Thoracic aorta endothelial cell (primary cell): ENCODE results near the genes HSFX4, PNMA6E and DUSP9.

- CAGE, long polyA plus RNA = no peak
These were observed 17.7 kb upstream of the IDS start for GRCh38 chrX:149522561-149523387.

GRCh38 chrX:149929195-149929658 is at the start of gene HSFX4:
Gene HSFX4, plus strand, starts transcription at chrX:149929573.
- CAGE, long polyA plus RNA = no peak

GRCh38 chrX:150202691-150203227 is 160.4 kb upstream of the MAMLD1 start:
- CAGE, long polyA plus RNA = no peak

GRCh38 chrX:150692297-150692533 is 981 bp upstream of the MTMR1 start:
- CAGE, long polyA plus RNA = no peak

GRCh38 chrX:150967696-150968211 is 15.4 kb upstream of the HMGB3 start:
- CAGE, long polyA plus RNA = no peak

DNA sequence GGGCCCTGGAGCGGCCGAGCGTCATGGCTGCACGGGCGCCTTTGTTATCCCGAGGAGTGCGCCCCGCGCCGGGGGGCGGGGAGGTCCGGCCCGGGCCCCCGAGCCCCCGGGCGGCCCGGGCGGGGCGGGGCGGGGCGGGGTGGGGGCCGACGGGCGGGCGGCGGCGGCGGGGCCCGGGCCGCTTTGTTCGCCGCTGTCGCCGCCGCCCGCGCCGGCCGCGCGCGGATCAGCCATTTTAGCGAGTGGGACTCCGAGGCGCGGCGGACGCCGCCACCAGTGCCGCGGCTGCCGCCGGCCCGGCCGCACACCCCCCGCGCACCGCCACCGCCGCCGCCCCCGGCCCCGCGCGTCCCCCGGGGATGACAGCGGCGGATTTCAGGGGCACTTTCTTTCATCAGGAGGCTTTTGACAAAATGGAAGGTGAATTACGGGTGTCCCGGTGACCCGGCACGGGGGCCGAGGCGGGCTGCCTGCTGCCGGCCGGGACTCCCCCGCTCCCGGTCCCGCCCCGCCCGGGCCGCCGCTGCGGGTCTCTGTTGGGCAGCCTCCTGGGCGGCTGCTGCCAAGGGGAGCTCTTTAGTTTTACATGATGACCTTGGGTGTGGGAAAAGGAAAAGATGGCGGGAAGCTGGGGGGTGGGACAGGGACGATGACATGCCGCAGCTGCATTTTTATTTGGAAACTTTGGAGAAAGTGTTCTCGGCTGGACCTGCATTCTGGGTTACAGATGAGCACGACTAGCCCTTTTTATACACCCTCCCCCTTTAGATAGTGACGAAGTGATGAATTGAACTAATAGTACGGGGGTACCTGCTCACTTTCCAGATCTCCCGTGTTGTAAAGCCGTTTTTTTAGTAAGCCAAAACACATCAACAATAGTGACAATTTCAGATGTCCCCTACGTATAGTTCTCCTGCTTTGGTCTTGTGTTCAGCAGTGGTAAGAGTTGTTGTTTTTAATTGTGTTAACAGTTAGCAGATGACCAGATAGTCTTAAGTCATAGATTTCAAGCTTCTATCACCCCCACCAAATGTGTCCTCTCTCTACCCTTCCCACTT is 1.4 kb downstream of the HMGB3 start:
- CAGE, long polyA plus RNA = no peak

DNA sequence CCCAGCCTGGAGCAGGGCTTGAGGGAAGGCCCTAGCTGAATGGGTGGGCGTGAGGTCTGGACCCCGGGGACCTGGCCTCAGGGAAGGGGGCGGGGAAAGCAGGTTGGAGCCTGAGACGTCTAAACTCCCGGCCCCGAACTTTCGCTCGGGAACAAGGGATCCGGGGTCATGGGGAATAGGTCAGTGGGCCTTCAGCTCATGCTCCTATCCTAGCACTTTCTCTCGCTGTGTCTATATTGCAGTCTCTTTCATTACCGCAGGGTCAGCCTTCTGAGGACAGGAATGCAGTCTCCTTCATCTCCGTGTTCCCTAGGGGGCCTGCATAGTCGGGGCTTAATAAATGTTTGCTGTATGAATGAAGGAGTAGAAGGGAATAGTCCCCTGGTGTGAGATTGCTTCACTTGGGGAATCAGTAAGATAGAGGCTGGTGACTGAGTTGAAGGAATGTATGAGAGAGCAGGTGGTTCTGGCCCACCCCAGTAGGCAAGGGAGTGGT is 443 bp downstream of the VMA21 start:
- CAGE, long polyA plus RNA = no peak

- CAGE, long polyA plus RNA = no peak
These were observed 25.1 kb upstream of the PASD1 start for GRCh38 chrX:151538453-151538652.

DNA sequence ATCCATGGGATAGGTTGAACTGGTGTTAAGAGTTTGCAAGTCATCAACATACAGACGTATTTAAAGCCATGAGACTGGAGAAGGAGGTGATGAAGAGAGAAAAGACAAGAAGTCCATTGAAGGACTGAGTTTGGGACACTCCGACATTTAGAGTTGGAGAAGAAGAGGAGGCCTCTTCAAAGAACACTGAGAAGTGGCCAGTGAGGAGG is 119 bp upstream of the CNGA2 start:
- CAGE, long polyA plus RNA = no peak

DNA sequence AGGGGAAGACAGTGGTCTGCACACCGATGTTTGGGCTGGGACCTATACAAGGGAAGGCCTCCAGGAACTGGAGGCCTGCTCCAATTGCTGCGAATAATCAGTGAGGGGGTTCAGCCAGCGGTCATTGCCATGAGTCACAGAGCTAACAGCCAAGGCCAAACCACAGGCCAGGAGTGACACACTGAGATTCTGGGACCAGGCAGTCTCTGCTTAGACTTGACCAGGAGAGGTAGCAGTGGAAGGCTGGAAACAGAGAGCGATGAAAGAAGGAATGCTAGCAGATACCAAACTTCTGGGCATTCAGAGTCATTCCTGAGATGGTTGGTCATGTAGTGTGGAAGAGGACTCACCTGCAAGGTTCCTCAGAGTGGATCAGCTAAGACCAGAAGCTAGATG is 54.6 kb downstream of the CNGA2 start:
- CAGE, long polyA plus RNA = no peak

GRCh38 chrX:151903235-151903701 is 9.4 kb upstream of the MAGEA4 start:
- CAGE, long polyA plus RNA = no peak

DNA sequence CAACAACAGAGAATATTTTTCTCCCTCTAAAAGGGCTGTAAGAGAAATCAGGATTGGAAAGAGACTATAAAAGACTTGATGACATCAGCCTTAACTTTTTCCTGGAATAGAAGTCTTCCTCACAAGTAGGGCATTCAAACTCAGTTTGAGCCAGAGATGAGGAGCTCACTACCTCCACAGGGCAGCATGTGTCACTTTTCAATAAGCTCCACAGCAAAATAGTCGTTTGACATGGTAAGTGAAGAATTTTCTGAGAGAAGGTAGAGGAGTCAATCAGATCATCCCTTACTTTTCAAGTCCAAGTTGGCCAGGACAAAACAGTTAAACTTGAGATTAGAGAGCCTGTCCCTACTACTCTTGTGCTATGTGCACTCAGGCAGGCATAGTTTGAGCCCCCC is 9.0 kb upstream of the GABRE start:
- CAGE, long polyA plus RNA = no peak

DNA sequence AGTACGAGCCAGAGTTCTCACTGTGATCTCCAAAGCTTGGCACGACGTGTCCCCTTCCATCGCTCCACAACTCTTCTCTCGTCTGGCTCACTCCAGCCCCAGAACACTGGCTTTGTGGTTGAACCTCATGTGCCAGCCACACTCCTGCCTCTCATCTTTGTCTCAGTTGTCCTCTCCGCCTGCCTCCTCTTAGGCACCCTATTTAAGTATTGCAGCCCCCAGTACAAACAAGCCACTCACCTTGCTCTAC is 1.1 kb downstream of the NSDHL start:
- CAGE, long polyA plus RNA = no peak

GRCh38 chrX:153336001-153336586 is 2.1 kb downstream of the ZNF275 start:
- CAGE, long polyA plus RNA = no peak

GRCh38 chrX:153401222-153401659 is at the start of gene PNMA6E:
Gene PNMA6E, minus strand, starts transcription at chrX:153401350.
- CAGE, long polyA plus RNA = no peak

DNA sequence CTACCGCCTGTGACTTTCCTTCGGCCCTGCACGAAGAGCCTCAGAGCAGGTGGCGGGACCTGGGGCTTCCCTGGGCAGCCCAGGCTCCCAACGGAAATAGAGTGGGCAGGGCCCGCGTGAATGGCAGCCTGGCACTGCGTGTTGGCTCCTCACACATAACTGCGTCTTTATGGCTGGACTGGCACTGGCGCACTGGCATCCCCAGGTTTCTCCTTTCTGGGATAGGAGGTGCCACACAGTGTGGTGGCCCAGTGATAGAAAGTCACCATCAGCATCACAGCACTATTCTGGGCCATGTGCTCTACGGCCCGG is 7.3 kb upstream of the ATP2B3 start:
- CAGE, long polyA plus RNA = no peak

DNA sequence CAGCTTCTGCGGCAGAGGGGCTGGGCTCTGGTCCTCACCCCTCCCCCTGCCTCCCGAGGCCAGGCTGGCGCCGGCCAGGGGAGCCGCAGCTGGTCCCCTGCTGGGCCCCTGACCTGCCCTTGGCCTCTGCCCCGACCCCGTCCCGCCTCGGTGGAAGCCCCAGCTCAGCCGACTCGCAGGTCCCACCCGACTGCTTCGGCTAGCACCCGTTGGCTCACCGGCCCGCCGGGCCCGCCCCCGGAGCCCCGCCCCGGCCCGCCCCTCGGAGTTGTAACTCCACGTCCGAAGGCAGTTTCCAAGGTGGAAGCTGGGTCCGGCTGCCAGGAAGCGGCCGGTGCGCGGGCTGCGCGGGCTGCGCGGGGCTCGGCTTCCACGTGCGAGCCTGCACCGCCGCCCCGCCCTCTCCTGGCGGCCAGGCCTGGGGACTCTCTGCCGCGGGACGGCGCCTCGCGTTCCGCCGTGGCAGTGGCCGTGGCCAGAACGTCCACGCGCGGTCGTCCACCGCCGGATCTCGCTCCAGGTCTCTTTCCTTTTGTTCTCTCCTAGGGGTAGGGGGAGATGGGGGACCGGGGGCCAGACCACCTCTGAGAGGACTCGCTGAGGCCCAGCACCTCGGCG is at the start of gene DUSP9:
DUSP9 (plus strand) TSS at position 298 of the 618 bp plus-strand sequence.
- CAGE, long polyA plus RNA = no peak

DNA sequence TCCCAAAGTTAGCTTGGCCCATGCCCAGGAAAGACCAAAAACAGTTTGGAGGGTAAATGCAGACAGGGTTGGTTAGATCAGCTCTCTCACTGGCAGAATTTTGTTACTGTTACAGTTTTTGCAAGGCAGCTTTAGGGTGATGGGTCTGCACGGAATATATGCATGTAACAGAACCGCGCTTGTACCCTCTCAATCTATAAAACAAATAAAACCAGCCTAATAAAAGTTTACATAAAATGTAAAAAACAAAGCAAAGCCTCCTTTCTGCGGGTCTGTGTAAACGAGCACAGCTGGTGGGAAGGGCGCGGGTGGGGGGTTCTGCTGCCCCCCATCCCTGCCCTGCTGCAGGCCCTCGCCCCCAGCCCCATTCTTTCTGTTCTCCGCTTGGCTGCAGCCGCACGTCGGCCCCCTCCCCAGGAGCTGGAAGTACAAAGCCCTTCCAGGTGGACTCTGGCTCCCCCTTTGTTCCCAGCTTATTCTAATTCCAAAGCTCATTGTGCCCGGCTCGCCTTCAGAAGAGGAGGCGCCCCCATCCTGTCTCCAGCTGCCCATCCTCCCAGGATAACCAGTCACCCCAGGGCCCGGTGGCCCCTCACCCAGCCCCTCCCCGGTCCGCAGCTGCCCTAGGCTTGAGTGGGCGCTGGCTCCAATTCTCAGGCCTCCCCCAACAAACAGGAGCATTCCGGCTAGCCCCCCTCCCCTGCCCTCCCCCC is 3.4 kb upstream of the SLC6A8 start:
- CAGE, long polyA plus RNA = no peak

GRCh38 chrX:153684835-153685713 is 2.7 kb upstream of the SLC6A8 start:
- CAGE, long polyA plus RNA = no peak

- CAGE, long polyA plus RNA = no peak
These were observed 2.5 kb downstream of the SLC6A8 start for GRCh38 chrX:153690087-153690851.